M059J (cell line): ENCODE measurements around a stretch of chr7.

- RAMPAGE, long total RNA, result no peak
Observed at GRCh38 chr7:158268997-158269717, 318.5 kb downstream of the PTPRN2 start.

DNA sequence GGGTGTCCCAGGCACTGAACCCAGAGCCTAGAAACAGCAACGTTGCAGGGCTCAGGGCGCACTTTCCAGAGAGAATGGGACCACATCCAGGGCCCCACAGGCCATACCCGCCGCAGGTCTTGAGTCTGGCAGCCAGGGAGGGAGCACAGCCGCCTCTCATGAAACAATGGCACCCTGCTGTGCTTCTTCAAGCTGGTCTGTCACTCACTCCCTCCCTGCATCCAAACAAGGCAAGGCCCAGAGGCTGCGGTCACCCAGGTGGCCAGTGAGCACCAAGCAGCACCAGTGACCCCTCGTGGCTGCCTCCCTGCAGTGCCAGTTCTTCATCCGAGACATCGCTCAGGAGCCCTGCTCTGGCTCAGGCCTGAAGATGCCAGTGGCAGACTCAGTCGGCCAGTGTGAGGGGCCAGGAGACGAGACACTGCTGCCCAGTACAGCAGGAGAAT, 261.6 kb downstream of the PTPRN2 start:
- RAMPAGE, long total RNA, result no peak

DNA sequence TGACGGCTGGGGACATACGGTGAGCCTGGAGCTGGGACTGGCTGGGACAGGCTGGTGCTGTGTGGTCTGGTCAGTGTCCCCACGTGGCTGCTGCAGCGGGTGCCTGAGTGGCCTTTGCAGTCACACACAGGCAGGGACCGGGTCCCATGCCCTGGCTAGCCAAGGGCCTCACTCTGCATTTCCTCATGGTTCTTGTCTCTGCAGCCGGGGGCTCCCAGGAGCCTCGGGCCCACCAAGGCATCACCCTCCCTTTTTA, 47.7 kb downstream of the PTPRN2 start:
- RAMPAGE, long total RNA, result no peak

DNA sequence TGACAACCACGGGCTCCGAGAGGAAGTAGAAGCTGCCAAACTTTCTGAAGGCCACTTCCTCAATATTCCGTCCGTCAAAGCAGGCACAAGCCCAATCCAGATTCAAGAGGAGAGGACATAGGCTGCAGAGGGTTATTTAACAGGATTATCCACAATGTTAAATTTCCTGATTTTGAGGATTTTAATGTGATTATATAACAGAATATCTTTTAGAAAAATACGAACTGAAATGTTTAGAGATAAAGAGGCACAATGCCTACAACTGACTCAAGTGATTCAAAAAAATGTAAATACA, 8.4 kb downstream of the NCAPG2 start:
- RAMPAGE, long total RNA, result no peak

DNA sequence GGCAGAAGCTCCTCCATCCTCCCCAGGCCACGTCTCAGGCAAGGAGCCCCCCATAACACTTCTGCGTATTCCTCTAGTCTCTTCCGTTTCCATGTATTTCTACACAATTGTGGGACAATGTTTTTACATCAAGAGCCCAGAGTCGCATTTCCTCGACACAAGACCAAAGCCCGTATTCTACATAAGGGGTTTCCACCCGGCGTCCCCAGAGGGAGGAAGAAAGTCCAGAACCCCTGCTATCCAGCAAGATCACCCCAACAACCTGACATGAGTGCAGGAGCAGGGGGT, 37.7 kb upstream of the NCAPG2 start:
- RAMPAGE, long total RNA, result no peak

GRCh38 chr7:158762935-158763244, 58.3 kb upstream of the NCAPG2 start:
- RAMPAGE, long total RNA, result no peak

DNA sequence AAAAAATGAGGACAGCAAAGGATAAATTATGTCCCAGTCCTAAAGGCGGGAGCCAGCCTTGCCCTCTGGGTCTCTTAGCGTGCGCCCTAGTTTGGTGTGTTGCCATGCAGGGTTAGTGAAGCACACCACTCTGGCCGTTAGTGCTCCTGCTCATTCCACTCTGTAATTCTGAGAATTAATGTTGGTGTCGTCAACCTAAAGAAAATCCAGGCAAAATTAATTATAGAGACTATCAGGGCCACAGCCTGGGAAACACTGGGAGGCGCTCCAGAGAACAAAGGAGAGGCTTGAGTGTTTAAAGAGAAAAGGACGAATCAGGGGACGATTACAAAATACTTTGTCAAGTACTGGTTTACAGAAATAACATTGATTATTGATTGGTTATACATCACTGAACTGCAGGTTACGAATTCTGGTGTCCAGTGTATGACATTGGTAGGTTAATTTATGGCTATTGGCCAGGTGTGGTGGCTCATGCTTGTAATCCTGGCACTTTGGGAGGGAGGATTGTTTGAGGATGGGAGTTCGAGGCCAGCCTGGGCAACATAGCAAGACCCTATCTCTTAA, 5.7 kb downstream of the DYNC2I1 start:
- RAMPAGE, long total RNA, result no peak

DNA sequence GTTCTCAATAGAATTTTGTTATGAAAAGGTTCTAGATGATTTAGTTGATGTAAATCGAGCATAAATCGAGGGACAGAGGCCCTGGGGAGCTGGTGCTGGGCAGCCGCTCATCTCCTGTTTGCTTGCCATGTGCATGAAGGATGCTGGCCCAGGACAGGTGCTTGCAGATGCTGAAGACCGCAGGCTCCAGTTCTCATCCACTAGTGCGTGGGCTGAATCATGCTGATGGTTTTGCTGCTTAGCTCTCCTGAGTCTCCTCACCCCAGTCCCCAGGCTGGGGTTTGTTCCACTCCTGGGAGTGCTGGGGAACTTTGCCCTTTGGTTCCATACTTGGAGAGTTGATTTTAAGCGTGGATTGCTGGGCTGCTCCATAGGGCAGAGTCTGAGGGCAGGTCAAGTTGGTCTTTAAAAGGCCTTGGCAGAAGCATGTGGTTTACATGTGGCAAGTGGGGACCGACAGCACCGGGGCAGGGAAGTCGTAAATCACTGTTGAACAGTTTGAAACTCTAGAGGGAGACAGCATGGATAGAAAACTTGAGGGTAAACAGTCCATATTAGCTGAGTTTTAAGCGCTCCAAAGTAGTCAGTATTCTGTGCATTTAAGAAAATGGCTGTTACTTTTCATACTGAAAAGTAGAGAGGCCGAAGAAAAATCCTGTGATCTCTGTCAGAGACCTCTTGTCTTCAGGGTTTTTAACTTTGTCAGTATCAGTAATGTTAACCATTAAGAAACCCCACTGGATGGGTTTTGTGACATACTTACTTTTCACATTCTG, 9.2 kb downstream of the DYNC2I1 start:
- RAMPAGE, long total RNA, result no peak

DNA sequence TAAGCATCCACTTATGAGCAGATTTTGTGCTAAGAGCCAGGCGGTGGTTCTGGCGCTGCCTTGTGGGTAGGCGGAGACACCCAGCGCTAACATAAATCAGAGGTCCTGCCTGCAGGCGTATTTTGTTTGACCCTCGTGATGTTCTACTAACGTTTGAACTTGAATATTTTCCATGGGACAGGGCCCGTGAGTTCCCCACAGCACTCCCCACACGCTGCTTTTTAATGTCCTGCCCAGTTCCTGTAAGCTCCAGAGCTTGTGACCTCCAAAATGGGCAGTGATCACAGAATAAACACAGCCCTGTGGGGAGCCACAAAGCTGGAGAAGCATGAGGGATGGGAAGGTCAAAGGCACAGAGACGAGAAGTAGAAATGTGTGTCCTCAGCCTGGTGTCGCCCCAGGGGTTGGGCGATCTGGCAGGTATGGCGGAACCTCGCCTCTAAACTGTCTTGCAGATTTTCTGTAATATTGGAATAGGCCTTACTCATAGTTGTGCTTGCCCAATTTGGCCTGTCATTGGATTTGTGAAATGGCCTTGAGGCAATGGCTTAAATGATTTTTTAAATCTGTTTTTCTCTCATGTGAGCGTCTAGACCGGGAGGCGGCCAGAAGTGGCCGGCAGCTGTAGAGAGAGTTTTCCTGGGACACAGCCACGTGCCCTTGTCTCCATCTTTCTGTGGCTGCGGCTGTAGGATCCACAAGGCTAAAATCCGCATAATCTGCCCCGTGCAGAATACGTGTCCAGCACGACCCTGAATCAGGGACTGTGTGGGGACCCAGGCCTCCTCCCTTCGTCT, 99.4 kb downstream of the DYNC2I1 start:
- RAMPAGE, long total RNA, result no peak

GRCh38 chr7:158992116-158992654, 135.8 kb downstream of the DYNC2I1 start:
- RAMPAGE, long total RNA, result no peak

DNA sequence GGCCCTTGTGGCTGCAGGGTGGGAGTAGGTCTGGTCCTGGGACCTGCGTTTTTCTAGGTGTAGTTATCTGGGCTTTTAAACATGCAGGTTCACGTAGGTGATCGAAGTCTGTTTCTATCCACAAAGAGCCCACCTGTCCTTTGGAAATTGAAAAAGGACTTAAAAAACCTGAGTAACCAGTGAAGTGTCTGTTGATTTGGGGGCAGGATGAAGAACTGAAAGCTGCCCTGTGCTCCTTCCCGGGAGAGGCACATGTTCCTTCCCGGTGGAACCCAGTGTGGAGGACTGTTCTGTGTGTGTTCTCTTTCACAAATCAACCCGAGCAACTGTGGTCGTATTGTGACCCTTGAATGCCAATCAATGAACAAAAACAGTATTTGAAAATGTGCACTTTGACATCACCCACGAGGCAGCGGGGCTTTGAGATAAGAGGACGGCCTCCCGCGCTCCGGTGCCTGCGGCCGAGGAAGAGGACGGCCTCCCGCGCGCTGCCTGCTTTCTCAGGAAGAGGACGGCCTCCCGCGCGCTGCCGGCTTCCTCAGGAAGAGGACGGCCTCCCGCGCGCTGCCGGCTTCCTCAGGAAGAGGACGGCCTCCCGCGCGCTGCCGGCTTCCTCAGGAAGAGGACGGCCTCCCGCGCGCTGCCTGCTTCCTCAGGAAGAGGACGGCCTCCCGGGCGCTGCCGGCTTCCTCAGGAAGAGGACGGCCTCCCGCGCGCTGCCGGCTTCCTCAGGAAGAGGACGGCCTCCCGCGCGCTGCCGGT, 139.0 kb downstream of the VIPR2 start:
- RAMPAGE, long total RNA, result no peak

- RAMPAGE, long total RNA, result no peak
Observed at GRCh38 chr7:159094415-159094799, 50.3 kb downstream of the VIPR2 start.